ENCODE measurements around a stretch of chr10.

GRCh38 chr10:11831994-11832348 lies 8.8 kb downstream of the PROSER2 start:
- RAMPAGE, long total RNA, result no peak
- RRBS, result no CpG with 5 or more reads among the region's 4 CpGs

DNA sequence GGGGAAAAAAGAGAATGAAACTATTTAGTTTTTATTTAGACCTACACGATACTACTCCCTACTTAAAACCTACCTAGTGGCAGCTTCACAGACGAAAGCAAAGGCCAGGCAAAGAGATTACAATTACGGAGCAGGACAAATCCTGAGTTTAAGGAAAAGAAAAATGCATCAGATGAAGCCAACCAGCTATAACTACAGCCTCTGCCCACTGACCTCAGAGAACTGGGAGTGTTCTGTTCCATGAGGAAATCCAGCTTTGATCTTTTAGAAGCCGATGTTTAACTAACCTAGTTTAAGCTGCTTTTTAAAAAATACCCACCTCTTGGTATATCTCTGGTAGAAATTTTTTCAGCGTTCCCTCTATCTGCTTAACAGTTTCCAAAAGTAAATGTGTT lies 3.0 kb upstream of the UPF2 start:
- RAMPAGE, long total RNA, result no peak
- RRBS, result no CpG with 5 or more reads among the region's 5 CpGs

DNA sequence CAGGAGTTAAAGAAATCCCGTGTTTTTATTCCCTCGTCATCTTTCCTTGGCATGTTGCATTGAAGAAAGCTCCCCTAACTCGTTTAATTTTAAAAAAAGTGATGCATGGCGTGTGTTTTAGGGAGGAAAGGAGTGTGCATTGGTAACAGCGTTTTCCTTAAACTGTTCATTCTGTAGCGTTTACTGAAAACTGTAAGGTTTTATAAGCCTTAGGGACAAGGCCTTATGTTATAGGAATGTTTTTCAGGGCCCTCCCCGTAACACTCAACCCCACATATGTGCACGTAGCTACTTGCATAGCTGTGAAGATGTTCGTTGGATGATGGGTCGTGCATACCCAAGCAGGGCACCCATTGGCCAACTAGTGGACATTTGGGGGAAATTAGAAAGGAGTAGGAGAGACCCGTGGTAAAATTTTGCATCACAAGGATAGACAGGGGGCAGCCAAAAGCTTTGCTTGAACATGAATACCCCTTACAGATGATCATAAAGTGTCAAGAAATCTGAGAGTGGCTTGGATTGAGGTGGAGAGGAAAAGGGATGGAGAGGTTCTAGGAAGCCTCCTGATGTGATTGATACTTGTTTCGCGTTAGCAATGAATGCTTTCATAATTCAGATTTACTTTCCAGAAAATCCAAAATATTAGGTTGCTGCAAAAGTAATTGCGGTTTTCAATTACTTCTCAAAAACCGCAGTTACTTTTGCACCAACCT lies 789 bp downstream of the SEC61A2 start:
- RAMPAGE, long total RNA, result no peak
- RRBS, result no CpG with 5 or more reads among the region's 15 CpGs

- RAMPAGE, long total RNA, result no peak
- RRBS, result no CpG with 5 or more reads among the region's 14 CpGs
Measured at GRCh38 chr10:12157246-12157687, 27.8 kb downstream of the SEC61A2 start.

GRCh38 chr10:12455798-12456447 lies 106.6 kb downstream of the CAMK1D start:
- RAMPAGE, long total RNA, result no peak
- RRBS, result no CpG with 5 or more reads among the region's 4 CpGs

DNA sequence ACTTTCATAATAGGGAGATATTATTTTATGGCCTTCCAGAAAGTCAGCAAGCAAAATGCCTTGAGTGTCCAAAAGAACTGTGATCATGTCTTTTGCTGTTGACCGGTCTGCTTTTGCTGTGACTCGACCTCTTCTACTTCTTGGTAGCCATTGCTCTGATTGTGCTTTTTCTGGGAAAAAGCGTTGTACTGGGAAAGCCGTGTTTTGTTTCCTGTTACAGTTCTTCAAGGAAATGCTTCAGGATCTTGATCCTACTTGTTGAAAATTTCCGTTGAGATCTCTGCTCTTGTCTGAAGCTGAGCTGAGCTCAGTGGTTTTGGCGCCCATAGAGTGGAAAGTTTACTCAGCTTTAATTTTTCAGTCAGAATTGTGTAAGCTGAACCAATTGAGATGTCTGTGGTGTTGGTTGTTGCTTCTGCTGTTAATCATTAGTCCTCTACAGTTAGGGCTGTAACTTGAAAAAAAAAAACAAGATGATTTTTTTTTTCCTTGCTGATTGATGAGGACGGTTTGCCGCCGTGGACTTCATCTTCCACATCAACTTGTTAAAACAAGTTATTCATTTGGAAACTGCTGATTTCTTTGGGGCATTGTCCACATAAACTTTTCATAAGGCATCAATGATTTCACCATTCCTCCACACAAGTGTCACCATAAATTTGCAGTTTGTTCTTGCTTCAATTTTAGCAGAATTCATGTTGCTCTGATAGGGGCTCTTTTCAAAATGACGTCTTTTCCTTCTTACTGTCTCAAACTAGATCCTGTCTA lies 302.1 kb downstream of the CCDC3 start:
- RAMPAGE, long total RNA, result no peak
- RRBS, result no CpG with 5 or more reads among the region's 10 CpGs

DNA sequence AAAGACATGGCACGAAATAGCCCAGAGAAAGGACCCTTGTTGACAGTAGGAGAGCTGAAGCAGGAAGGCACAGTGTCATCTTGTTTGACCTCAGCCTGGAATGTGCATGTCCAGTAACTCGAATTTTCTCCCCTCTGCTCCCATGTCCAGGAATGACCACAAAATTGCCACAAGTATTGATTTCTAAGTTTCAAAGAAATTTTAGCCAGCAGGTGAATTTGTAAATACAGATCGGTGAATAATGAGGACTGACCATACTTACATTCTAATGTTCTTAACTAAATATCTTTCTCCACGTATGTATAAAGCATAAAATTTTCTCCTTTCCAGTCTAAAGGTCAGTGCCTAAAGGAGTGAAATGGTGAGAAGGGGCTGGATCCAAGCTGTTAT lies 300.9 kb downstream of the CCDC3 start:
- RAMPAGE, long total RNA, result no peak
- RRBS, result no CpG with 5 or more reads among the region's 4 CpGs

GRCh38 chr10:12785313-12785834 lies 216.1 kb downstream of the CCDC3 start:
- RAMPAGE, long total RNA, result no peak
- RRBS, result no CpG with 5 or more reads among the region's 13 CpGs

GRCh38 chr10:12793633-12794123 lies 207.8 kb downstream of the CCDC3 start:
- RAMPAGE, long total RNA, result no peak
- RRBS, result no CpG with 5 or more reads among the region's 6 CpGs

DNA sequence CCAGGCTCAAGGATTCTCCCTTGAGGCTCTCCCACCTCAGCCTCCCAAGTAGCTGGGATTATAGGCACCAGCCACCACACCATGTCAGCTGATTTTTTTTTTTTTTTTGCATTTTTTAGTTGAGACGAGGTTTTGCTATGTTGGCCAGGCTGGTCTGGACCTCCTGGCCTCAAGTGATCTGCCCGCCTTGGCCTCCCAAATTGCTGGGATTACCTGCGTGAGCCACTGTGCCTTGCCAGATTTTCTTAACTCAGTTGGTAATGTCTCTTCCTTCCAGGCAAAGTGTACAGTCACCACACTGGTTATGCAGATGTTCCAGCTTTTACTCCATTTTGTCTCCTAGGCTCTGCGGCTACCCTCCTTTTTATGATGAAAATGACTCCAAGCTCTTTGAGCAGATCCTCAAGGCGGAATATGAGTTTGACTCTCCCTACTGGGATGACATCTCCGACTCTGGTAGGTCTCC lies 187.6 kb downstream of the CCDC3 start:
- RAMPAGE, long total RNA, result no peak
- RRBS, result no CpG with 5 or more reads among the region's 6 CpGs

GRCh38 chr10:13271475-13272080 lies 28.3 kb downstream of the PHYH start:
- RAMPAGE, long total RNA, result no peak
- RRBS, result no CpG with 5 or more reads among the region's 13 CpGs

DNA sequence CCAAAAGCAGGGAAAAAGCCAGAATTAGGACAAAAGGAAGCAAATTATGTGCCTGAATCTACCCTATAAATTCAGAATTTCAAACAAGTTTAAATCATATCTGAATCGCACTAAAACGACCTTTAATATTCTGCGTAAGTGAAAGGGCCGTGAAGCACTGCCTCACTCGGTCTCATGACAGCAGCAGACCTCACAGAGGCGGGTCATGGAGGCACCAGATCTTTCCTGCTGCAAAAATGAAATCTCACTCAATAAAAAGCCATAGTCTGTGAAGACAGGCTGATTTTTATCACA lies 8.2 kb downstream of the SEPHS1 start:
- RAMPAGE, long total RNA, result no peak
- RRBS, result no CpG with 5 or more reads among the region's 6 CpGs

DNA sequence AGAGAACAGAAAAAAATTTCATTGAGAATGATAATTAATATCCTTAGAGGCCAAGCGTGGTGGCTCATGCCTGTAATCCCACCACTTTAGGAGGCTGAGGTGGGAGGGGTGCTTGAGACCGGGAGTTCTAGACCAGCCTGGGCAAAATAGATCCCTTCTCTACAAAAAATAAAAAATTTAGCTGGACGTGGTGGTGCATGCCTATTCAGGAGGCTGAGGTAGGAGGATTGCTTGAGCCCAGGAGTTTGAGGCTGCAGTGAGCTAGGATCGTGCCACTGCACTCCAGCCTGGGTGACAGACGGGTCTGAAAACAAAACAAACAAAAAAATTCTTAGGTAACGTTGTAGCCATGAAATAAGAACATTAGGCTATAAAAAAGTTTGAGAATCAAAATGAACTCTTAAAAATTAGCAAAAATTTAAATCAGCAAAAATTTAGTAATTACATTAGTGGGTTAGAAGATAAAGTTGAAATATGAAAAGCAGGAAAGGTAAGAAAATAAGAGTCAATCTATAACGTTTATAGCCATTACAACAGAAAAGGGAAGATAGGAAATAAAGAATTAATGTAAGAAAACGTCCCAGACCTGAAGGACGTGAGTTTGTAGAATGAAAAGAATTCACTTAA lies 38.4 kb downstream of the PRPF18 start:
- RAMPAGE, long total RNA, result no peak
- RRBS, result no CpG with 5 or more reads among the region's 9 CpGs

DNA sequence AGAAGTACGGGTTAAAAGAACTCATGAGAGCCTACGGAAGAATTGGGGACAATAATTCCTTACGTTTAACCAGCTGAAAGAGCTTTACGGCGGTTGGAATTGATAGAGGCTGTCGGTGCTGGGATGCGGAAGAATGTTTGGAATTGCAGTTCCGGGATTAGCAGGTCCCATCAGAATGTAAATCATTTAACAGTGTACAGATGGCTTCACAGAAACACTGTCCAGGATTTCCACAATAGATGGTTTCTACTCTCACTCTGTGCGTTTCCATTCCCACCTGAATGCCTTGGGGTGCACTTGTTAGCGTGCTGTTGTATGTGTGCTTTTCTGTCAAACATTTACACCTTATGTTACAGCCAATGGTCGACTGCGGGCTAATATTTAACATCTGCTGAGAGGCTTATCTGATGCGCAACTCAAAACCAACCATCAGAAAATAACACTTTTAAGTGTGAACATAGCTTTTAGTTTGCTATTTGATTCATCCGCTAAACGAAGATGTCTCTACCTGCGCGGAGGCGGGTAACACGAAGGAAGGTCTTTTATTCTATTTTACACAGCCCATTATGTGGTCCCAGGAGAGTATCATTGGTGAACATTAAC lies 178.9 kb downstream of the PRPF18 start:
- RAMPAGE, long total RNA, result no peak
- RRBS, result no CpG with 5 or more reads among the region's 19 CpGs

DNA sequence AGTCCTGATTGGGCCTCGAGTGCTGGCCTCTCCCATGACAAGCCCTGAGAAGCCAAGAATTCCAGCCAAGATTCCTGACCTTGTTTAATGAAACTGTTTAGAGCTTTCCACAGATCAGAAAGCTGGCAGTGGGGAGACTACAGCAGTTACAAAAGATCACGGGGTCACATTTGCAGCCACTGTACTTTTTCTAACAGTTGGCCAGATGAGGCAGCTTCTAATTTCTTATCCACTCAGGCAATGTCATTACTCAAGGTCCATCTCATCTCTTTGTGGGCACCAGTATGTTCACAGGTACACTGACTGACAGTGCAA lies 250.6 kb downstream of the PRPF18 start:
- RAMPAGE, long total RNA, result no peak
- RRBS, result no CpG with 5 or more reads among the region's 2 CpGs

DNA sequence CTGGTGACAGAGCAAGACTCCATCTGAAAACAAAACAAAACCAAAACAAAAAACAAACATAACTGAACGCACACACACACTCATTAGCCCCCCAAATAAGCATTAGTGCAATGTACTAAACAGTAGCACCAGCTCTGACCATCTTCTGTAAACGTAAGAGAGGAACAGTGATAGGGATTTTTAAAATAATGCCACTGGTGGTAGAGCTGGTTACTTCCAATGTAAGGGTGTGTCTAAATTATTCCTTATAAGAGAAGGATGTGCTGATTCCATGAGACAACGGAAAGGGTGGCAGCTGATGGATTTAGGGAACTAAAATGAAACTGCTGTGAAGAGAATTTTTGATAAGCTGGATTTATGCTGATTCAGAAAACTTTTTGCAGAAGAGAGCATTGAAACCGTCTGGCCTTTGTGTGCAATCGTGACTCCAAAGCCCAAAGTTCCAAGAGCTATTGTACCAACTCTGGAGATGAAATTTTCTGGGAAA lies 300.9 kb downstream of the PRPF18 start:
- RAMPAGE, long total RNA, result no peak
- RRBS, result no CpG with 5 or more reads among the region's 5 CpGs

- RAMPAGE, long total RNA, result no peak
- RRBS, result no CpG with 5 or more reads among the region's 13 CpGs
Measured at GRCh38 chr10:13956715-13957448, 370.1 kb downstream of the PRPF18 start.

DNA sequence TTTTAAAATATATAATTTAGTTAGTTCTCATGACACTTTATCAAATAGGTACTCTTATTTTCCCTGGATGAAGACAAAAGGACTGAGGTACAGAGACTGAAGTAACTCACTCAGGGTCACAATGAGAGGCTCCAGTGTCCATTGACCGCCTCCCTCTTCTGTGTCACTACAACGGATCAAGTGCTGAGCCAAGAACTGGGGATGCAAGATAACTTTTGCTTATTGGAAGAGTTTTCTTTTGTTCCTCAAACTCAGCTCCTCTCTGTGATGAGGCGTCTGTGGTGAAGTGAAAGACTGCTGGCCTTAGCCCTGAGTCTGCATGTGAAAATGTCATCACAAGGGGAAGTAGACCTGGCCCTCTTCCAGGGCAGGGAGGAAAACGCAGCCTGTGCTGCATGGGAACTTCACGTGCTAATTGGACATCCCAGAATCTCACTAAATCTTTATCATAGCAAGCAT lies 314.9 kb downstream of the FRMD4A start:
- RAMPAGE, long total RNA, result no peak
- RRBS, result no CpG with 5 or more reads among the region's 5 CpGs

GRCh38 chr10:14153455-14154118 lies 177.1 kb downstream of the FRMD4A start:
- RAMPAGE, long total RNA, result no peak
- RRBS, result no CpG with 5 or more reads among the region's 19 CpGs

- RAMPAGE, long total RNA, result no peak
- RRBS, result no CpG with 5 or more reads among the region's 8 CpGs
Measured at GRCh38 chr10:14181319-14181584, 149.5 kb downstream of the FRMD4A start.

Data from cardiac muscle cell (in vitro differentiated cells and primary cell).